Neural cell (in vitro differentiated cells): ENCODE results near the genes NR4A1, KRT81, KRT84 and KRT6B.

GRCh38 chr12:51922187-51923394 lies 15.3 kb downstream of the ACVRL1 start:
- RAMPAGE, long total RNA: no peak

GRCh38 chr12:51923395-51923850 lies 16.1 kb downstream of the ACVRL1 start:
- RAMPAGE, long total RNA: no peak

DNA sequence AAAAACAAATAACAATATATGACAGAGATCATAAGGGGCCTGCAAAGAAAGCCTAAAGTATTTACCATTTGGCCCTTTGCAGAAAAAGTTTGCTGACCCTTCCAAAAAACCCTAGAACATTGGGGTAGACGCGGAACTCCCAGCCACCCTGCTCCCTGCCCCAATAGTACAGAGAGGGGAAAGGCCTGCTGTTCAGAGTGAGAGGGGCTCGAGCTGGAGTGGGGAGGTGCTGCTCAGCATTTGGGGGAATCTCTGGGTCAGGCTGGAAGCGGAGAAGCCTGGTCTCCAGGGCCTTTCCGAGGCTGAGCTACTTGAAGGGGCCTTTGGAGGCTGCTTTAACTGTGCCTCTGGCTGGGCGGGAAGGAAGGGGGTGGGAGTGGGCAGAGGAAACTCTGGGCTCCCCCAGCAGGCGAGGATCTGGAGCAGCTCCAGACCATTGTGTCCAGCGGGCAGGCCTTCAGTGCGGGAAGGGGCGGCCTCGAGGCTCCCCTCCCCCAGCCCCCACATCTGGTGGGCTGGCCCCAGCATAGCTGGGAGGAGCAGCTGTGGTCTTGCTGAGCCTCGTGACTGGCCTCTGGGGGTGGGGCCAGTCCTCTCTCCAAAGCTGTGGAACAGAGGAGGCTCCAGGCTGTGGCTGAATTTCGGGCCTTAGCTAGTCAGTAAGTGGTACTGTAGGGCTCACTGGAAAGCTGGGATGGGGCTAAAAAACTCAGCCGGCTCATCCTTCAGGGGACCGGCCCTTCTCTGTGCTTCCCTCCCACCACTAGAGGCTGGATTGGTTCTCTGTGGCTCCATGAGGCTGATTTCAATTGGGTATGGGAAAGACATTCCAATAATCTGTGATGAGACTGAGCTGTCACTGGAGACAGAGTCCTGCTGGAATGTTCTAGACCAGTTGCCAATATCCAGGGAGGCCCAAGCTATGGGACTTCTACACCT lies 3.4 kb downstream of the TAMALIN start:
- RAMPAGE, long total RNA: no peak

GRCh38 chr12:52032277-52032749 lies 18.9 kb upstream of the NR4A1 start:
- RAMPAGE, long total RNA: no peak

GRCh38 chr12:52037624-52037966 lies 13.6 kb upstream of the NR4A1 start:
- RAMPAGE, long total RNA: no peak

DNA sequence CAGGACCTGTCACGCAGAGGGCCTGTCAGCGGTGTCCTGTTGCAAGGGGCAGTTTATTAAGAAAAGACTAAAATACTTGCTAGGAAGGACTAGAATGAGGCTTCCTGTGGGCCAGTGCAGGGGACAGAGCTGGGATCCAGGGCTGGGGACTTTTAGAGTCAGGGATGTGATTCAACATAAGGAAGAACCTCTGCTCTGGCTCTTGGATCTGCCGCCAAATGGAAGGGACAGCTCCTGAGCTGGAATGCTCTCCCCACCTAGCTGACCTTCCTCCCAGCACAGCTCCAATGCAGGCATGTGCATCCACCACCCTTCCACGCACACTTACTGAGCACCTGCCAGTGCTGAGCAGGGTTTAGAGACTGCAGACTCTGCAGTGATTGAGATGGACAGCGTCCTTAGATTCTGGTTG lies 11.9 kb upstream of the NR4A1 start:
- RAMPAGE, long total RNA: no peak

- RAMPAGE, long total RNA: no peak
Observed at GRCh38 chr12:52039794-52040439, 11.3 kb upstream of the NR4A1 start.

DNA sequence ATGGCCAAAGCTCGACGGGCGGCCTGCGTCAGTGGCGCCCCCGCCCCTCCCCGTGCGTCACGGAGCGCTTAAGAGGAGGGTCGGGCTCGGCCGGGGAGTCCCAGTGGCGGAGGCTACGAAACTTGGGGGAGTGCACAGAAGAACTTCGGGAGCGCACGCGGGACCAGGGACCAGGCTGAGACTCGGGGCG lies at the start of gene NR4A1:
Gene NR4A1 (plus strand): TSS at position 97 of the 190 bp plus-strand sequence.
- RAMPAGE, long total RNA: start-site peak on the plus strand centred at position 99 of the sequence, 12 bp wide, 85 and 56 reads in 2 replicates

DNA sequence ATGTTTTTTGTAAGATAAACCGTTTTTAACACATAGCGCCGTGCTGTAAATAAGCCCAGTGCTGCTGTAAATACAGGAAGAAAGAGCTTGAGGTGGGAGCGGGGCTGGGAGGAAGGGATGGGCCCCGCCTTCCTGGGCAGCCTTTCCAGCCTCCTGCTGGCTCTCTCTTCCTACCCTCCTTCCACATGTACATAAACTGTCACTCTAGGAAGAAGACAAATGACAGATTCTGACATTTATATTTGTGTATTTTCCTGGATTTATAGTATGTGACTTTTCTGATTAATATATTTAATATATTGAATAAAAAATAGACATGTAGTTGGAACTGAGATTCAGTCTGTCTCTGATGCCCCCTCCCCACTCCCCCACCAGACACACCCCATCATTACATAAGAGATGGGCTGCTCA lies 7.9 kb downstream of the NR4A1 start:
- RAMPAGE, long total RNA: no peak

DNA sequence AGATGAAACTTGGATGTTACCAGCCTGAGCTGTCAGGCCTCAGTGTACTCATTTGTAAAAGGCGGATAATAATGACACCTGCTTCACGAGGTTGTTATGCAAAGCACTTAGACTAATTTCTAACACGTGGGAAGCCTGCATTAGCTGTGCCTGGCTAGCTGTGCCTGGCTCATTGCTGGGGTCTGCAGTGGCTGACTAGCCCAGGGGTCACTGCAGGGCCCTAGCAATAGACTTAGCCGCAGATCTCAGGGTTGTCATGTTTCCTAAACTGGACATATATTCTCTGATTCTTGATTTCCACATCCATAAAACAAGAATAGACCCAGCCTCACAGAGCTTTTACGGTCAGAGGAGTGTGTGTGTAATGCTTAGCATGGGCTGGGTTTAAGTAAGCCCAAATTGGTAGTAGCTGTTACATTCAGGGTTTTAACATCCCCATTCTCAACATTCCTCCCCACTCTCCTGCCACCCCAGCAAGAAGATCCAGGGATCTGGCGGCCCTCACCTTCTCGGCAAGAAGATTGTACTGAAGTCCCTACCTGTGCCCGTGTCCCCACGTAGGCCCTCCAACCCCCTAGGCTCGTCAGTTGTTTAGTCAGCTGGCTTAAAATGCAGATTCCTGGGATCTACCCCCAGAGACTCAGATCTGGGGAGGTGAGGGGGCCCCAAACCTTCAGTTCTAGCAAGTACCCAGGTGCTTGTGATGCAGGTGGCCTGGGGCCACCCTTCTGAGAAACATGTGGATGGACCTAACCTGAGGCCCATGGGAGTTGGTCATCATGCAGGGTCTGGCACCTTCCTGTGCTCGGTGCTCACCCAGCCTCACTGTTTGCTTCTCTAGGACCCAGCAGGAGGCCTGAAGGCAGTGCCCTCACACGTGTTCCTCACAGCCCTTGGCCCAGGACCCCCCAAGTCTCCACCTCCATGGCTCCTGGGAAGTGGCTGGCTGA lies 8.6 kb downstream of the NR4A1 start:
- RAMPAGE, long total RNA: no peak

- RAMPAGE, long total RNA: no peak
Observed at GRCh38 chr12:52066280-52066767, 3.5 kb upstream of the ATG101 start.

GRCh38 chr12:52080934-52081861 lies 1.7 kb downstream of the SMIM41 start:
- RAMPAGE, long total RNA: no peak

GRCh38 chr12:52122955-52123327 lies 43.4 kb downstream of the SMIM41 start:
- RAMPAGE, long total RNA: no peak

GRCh38 chr12:52215572-52216104 lies 17.4 kb upstream of the KRT7 start:
- RAMPAGE, long total RNA: no peak

- RAMPAGE, long total RNA: no peak
Observed at GRCh38 chr12:52235416-52236601, 2.8 kb downstream of the KRT7 start.

- RAMPAGE, long total RNA: no peak
Observed at GRCh38 chr12:52278292-52279340, 4.2 kb downstream of the KRT86 start.

GRCh38 chr12:52291247-52291749 lies at the start of gene KRT81:
TSS of gene KRT81 (minus strand) at chr12:52291534.
- RAMPAGE, long total RNA: no peak

GRCh38 chr12:52385390-52385814 lies at the start of gene KRT84:
TSS of gene KRT84 (minus strand) at chr12:52385652.
- RAMPAGE, long total RNA: no peak

GRCh38 chr12:52452029-52452682 lies at the start of gene KRT6B:
TSS of gene KRT6B (minus strand) at chr12:52452146.
- RAMPAGE, long total RNA: no peak

DNA sequence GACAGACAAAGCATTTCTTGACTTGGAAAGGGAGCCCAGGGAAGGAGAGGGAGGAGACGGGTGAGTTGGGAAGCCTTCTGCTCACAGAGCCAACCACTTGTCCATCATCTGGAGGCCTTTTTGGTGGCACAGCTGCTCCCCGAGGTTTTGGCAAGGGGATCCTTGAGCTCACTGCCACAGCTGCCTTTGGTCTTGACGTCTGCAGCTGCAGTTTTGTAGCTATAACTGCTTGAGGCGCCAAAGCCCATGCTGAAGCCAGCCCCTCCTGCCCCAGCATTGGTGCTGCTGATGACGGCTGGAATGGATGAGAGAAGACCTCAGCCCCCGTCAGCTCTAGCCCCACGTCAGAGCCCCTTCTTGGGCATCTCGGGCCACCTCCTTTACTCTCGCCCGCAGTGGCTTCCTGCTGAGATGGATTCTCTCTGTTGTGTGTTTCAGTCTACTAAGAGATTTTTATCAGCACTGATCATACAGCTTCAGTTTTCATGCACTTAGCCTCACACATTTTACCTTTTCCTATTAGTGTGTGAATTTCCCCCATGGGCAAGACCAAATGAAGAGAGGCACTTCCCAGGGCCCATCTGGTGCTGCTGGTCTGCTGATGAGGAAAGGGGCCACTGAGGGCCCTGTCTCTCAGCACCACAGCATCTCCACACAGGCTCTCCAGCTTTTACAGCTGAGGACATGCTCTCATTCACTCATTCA lies 12.4 kb upstream of the KRT74 start:
- RAMPAGE, long total RNA: no peak